A673 (cell line): ENCODE measurements around a stretch of chr1.

- PRO-cap, result unidirectional peak, plus-strand start at chr1:109201459
Observed at GRCh38 chr1:109201329-109201697, 12.4 kb upstream of the SARS1 start.

GRCh38 chr1:109377276-109377908, 20.3 kb downstream of the SORT1 start:
- PRO-cap, result no peak

DNA sequence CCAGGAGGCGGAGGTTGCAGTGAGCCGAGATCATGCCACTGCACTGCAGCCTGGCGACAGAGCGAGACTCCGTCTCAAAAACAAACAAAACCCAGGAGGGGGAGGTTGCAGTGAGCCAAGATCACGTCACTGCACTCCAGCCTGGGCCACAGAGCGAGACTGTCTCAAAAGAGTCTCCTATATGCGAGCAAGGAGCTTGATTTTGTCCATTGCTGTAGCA, 1.4 kb downstream of the PSMA5 start:
- PRO-cap, result no peak

DNA sequence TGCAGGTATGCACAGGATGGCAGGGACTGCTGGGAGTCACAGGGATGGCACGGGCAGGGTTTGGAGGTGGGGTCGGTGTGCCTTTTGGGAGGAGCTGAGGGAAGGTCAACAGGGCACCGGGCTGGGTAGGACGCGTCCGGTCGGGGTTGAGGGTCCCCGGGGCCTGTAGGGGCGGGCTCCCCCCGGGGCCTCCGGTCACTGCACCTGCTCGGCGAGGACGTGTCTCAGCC, 396 bp downstream of the AMIGO1 start:
- PRO-cap, result no peak

GRCh38 chr1:109546714-109547474, 1.5 kb upstream of the GNAI3 start:
- PRO-cap, result no peak

GRCh38 chr1:109610817-109611326, 8.5 kb downstream of the GNAT2 start:
- PRO-cap, result no peak

GRCh38 chr1:109615853-109616339, 3.5 kb downstream of the GNAT2 start:
- PRO-cap, result no peak

GRCh38 chr1:109618453-109618738, 1.0 kb downstream of the GNAT2 start:
- PRO-cap, result no peak

DNA sequence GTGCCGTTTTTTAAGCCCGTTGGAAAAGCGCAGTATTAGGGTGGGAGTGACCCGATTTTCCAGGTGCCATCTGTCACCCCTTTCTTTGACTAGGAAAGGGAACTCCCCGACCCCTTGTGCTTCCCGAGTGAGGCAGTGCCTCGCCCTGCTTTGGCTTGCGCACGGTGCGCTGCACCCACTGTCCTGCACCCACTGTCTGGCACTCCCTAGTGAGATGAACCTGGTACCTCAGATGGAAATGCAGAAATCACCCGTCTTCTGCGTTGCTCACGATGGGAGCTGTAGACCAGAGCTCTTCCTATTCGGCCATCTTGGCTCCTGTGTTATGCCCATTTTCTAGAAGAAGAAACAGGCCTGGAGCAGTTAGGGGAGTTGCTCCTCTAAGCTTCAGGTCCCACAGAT, 7.8 kb upstream of the GSTM3 start:
- PRO-cap, result no peak

GRCh38 chr1:109762943-109763421, 741 bp downstream of the EPS8L3 start:
- PRO-cap, result no peak

GRCh38 chr1:109783385-109783794, 19.7 kb upstream of the EPS8L3 start:
- PRO-cap, result no peak

GRCh38 chr1:109793722-109794270, 30.1 kb upstream of the EPS8L3 start:
- PRO-cap, result no peak

DNA sequence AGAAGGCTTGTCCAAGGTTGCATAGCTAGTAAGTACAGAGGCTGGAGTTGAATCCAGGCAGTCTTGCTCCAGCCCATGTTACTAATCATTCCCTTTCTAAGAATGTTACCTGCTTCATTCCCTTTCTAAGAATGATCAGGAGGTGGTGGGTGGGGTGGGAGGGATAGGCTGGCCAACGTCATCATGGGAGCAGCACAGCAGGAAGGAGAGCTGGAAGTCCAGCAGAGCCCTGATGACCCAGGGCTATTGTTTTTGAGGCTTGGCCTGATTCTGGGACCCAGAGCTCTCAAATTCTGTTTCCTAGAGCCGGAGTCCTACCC, 11.8 kb upstream of the CSF1 start:
- PRO-cap, result no peak

GRCh38 chr1:110003694-110004952, 19.6 kb downstream of the AHCYL1 start:
- PRO-cap, result bidirectional peak, plus-strand start at chr1:110003948, minus-strand start at chr1:110003921; bidirectional peak, plus-strand start at chr1:110004304, minus-strand start at chr1:110004142

- PRO-cap, result no peak
Observed at GRCh38 chr1:110043565-110044207, 9.3 kb downstream of the STRIP1 start.

DNA sequence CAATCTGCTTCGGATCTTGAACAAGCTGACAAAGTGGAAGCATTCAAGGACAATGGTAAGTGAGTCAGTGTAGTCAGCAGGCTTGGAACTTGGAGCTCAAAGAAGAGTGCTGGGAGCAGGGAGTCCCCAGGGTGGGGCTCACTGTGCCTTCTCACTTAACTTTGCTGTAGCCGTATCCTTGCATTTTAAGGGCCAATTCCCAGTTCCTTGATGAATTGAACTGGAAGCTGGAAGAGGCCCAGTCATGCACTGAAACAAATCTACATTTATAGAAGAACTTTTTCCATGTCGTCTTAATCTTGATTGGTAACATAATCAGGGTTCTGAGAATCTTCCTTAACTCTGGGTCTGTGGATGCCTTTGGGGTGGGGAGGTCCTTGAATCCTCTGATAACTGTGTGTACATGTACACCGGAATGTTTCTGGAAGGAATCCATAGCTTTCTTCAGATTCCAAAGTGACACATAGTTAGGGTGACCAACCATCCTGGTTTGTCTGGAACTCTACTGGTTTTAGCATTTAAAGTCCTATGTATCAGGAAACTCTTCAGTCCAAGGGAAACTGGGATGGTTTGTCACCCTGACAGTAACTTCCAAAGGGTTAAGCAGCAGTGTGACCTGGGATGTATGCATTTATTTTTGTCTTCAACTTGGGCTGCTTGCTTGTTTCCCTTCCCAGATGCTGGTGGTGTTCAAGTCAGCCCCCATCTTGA, 16.7 kb downstream of the STRIP1 start:
- PRO-cap, result no peak

GRCh38 chr1:110054700-110055934, 15.4 kb downstream of the ALX3 start:
- PRO-cap, result no peak

- PRO-cap, result no peak
Observed at GRCh38 chr1:110292416-110292810, 46.8 kb upstream of the RBM15 start.

GRCh38 chr1:110344809-110345669, 5.9 kb downstream of the RBM15 start:
- PRO-cap, result no peak

- PRO-cap, result no peak
Observed at GRCh38 chr1:110346589-110347482, 7.7 kb downstream of the RBM15 start.